ENCODE measurements around the genes CIC, LIPE and PSG5.

DNA sequence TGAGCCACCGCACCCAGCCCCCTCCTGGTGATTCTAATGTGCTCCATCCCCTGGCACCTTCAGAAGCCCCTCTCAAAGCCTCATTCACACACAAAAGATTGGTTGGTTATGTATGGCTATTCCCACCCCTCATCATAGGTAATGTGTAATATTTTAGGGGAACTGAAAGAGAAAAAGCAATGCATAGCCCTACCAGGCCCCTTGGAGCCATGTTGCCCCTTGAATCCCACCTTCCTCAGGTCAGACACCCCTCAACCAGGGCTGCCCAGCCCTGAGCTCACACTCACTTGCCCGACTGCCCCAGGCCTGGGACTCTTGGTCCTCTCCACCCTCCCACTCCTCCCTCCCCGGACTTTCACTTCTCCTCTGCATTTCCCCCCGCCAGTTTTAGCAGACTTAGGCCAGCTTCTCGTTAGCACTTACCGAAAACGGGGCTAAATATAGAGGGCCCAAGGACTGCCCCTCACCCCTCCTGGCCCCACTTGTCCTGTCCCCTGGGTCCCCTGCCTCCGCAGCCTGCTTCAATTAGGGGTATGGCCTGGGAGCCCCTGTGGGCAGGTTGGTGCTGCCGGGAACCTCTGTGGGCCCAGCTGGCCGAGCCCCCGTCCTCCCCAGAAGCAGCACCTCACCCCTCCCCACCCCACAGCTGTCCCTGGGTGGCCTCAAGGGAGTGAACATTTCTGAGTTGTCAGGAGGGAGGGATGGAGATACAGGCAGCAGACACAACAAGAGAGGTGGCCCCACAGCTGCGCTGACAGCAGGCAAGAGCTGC is 2.9 kb downstream of the POU2F2 start:
- PRO-cap: no peak

DNA sequence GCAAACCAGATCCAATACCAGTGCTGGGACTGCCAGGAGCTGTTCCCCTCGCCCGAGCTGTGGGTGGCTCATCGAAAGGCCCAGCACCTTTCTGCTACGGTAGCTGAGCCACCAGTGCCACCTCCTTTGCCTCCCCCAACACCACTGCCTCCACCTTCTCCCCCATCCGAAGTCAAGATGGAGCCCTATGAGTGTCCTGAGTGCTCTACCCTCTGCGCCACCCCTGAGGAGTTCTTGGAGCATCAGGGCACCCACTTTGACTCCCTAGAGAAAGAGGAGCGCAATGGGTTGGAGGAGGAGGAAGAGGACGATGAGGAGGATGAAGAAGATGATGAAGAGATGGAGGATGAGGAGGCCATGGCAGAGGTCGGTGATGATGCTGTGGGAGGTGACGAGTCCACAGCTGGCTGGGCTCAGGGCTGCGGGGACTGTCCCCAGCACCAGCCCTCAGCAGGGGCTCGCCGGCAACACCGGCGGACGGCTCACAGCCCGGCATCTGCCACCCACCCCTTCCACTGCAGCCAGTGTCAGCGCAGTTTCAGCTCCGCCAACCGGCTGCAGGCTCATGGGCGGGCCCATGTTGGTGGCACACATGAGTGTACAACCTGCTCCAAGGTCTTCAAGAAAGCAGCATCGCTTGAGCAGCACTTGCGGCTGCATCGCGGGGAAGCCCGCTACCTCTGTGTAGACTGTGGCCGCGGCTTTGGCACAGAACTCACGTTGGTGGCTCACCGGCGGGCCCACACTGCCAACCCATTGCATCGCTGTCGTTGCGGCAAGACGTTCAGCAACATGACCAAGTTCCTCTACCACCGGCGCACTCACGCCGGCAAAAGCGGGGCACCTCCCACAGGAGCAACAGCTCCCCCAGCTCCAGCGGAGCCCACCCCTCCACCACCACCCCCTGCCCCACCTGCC is 5.0 kb downstream of the ZNF526 start:
- PRO-cap: no peak

- PRO-cap: no peak
Measured at GRCh38 chr19:42231687-42232401, 10.6 kb downstream of the GSK3A start.

DNA sequence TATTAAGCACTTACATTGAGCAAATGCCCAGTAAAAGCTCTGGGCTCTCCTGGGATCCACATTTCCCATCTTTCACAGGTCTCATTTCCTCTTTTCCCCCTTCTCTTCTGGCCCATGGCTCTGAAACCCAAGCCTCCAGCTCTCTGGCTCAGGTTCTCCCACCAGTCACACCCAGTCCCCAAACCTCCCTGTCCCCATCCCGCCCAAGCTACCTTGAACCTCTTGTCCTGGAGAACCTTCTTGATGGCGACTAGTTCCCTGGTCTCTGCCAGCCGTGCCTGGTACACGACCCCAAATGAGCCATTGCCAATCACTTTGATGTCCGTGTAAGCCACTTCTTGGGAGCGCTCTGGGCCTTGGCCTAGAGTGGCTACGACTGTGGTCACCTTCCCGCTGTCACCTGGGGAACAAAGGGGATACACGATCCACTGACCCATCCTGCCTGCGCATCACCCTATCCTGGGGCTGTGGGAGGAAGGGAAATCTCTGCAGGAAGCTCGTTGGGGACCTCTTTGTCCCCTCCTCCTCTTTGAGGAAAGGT is 2.6 kb downstream of the GSK3A start:
- PRO-cap: no peak

GRCh38 chr19:42268393-42269372 is at the start of gene CIC:
Gene CIC (plus strand): TSS chr19:42269252.
- PRO-cap: bidirectional peak, plus-strand start at chr19:42268554, minus-strand start at chr19:42268262; bidirectional peak, plus-strand start at chr19:42269019, minus-strand start at chr19:42268746; unidirectional peak, plus-strand start at chr19:42269198

DNA sequence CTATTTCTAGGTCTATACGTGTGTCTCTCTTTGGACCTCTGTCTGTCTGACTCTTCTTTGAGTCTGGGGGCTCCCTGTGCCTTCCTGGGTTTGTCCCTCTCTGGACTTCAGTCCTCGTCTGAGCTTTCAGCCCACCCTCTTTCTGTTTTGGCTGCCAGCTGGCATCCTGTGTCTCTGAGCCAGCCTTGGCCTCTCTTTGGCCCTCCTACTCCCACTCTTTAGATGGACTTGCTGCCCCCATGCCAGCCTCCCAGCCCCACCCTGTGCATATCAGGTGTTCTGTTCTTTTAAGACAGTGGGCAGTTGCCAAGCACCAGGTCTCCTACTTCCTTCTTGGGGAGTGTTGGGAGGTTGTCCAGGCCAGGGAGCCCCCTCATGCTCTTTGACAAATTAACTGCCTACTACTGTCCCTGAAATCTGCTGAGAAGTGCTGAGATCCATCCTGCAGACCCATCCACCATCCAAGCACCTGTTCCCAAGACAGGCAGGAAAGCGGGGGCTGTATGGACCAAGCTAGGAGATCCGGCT is 9.4 kb downstream of the CIC start:
- PRO-cap: bidirectional peak, plus-strand start at position 405 of the sequence, minus-strand start at position 120 of the sequence

DNA sequence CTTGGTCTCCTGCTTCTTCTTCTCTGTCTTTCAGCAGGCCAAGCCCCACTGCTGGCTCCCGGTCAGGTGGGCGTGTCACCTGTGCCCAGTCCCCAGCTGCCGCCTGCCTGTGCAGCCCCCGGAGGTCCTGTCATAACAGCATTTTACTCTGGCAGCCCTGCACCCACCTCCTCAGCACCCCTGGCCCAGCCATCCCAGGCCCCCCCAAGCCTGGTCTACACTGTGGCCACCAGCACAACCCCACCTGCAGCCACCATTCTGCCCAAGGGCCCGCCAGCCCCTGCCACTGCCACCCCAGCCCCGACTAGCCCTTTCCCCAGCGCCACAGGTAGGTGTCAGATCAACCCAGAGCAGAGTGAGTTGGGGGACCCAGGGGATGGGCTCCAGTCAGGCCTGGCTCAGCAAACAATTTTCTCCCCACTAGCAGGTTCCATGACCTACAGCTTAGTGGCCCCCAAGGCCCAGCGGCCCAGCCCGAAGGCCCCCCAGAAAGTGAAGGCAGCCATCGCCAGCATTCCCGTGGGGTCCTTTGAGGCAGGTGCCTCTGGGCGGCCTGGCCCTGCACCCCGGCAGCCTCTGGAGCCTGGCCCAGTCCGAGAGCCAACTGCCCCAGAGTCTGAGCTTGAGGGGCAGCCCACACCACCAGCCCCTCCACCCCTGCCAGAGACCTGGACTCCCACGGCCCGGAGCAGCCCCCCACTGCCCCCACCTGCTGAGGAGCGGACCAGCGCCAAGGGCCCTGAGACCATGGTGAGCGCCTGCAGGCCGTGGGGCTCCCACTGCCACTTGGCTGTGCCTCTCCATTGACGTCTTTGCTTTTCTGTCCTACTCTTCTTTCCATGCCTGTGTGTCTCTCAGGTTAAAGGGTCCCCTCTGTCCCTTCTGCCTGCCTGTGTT is 9.2 kb upstream of the PRR19 start:
- PRO-cap: no peak

DNA sequence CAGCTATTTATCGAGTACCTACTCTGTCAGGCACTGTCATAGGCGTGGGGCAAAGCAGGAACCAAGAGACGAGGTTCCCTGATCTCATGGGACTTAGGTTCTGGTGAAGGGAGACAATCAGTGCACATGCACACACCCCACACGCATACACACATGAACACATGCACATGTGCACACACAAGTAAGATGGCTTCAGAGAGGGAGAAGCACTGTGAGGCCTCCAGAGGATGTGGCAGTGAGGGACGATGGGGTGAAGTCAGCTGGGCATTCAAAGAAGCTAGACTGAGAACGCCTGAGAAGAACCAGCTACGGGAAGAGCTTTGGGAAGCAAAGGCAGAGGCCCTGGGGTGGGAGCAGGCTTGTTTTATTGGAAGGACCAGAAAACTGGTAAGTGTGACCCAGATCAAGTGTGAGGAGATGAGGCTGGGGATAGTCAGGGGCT is 13.1 kb downstream of the CNFN start:
- PRO-cap: no peak

- PRO-cap: no peak
Measured at GRCh38 chr19:42427104-42427516, at the start of gene LIPE. Gene LIPE (minus strand): TSS chr19:42427388.

DNA sequence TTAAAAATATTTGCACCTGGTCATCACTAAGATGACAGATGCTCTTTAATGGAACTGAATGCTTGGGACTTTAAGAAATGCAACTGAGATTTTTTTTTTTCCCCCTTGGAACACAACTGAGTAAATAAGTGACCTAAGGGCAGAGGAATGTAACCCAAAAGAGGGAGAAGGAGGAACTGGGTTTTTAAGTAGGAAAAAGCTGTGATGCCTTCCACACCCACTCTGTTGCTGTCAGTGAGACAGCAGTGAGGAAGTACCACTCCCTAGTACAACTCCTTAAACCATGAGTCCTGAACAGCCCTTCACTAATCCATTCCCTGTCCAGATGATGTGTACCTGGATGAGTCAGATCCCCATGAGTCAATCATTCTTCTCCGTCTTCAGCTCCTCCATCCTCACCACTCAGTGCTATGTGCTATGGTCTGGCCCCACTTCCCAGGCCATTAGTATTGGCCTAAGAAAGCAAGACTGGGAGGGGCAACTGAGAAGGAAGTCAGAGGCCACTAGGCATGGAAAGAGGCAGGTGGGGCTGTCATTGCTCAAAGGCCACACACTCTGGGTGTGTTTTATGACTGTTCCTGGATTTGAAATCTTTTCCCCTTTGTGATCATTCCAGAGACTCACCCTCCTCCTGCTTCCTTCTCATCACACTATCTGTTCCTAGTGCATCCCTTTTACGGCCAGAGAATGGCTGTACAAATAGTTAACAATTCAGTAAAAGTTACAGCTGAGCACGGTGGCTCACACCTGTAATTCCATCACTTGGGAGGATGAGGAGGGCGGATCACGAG is 13.0 kb upstream of the CXCL17 start:
- PRO-cap: no peak

DNA sequence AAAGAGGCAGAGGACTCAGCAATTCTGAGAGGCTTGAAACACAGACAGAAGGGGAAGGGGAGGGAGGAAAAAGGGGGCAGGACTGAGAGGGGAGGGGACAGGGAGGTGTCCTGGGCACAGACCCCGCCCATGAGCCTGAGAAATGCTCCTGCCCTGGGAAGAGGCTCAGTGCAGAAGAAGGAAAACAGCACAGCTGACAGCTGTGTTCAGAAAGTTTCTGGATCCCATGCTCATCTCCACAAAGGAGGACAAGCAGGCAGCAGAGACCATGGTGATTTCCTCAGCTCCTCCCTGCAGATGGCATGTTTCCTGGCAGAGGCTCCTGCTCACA is 59.2 kb upstream of the CEACAM8 start:
- PRO-cap: no peak

GRCh38 chr19:43186411-43186740 is at the start of gene PSG5:
Gene PSG5 (minus strand): TSS chr19:43186536.
- PRO-cap: no peak

DNA sequence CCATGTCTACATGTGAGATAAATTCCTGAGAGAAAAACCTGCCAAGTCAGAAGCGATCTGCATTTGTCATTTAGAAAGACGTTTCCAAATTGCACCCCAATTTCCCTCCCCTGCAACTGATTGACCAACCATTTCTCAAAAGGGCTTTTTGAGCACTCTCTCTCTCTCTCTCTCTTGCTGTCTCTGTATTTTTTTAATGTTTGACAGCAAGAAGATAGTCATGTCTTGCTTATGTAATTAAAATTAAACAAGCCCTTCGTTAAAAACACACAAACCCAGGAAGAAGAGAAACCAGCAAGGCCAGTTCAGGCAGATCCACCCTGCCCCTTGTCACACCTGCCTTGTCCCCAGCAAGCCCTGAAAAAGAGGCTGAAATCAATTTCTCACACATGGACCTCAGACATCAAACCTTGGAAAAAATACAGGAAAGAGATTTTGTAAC is 9.8 kb downstream of the LYPD3 start:
- PRO-cap: no peak

- PRO-cap: bidirectional peak, plus-strand start at chr19:43463881, minus-strand start at chr19:43463760
Measured at GRCh38 chr19:43463421-43464045, 1.9 kb downstream of the LYPD3 start.

- PRO-cap: bidirectional peak, plus-strand start at chr19:43563057, minus-strand start at chr19:43562868
Measured at GRCh38 chr19:43562290-43563369, 12.7 kb downstream of the XRCC1 start.

- PRO-cap: no peak
Measured at GRCh38 chr19:43579912-43580270, 4.3 kb downstream of the PINLYP start.

DNA sequence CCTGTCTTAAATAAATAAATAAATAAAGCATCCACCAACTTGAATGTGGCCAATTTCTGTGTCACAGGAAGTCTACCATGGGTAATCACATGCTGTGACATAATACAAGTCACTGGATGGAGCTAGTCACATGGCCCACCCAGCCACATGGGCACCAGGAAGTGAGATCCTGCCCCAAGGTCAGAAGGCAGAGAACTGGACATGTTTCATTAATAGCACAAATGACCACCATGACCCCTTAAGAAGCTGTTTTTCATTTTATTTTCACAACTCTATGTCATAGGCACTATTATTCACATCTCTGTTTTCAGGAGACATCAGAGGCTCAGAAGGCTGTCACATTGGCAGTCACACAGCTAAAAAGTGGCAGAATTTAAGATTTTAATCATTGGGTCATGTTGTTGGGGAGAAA is 8.5 kb downstream of the PINLYP start:
- PRO-cap: no peak

GRCh38 chr19:43592020-43592548 is 3.9 kb downstream of the IRGQ start:
- PRO-cap: no peak

DNA sequence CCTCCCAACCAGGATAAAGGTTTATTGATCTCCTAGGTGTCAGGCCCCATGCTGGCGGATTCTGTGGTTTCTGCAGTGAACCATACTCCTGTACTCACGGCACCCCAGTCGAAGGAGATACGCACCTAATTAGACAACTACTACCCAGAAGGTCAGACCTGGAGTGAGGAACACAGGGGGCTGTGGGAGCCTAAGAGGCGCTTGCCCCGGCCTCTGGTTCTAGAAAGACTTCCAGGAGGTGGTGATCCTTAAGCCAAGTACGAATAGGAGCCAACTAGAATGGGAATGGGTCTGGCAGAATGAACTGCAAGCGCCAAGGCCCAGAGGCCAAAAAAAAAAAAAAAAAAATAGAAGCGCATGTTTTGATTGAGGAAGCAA is 720 bp upstream of the ZNF428 start:
- PRO-cap: no peak

DNA sequence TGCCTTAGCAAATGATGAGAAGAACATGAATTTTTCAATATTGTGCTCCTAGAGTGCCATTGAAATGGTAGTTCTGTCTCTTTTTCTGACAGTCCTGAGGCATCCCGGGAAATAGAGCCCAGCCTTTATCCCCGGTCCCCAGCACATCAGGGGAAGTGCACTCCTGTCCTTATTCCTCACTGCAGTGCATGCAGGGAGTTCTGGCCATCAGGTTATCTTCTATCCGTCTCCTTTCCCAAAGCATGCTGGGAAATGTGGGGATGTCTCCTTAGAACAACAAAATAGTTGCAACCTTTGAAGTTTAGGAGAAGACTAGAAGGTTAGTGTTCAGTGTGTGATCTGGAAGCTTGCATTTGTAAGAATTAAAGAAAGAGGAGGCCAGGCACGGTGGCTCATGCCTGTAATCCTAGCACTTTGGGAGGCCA is 7.5 kb upstream of the CADM4 start:
- PRO-cap: no peak